ENCODE results near the genes JUP, KAT2A and STAT3.

- RRBS, result no CpG with 5 or more reads among the region's 17 CpGs
These were observed 9.6 kb downstream of the JUP start for GRCh38 chr17:41776687-41777507.

GRCh38 chr17:41786329-41787004 is at the start of gene JUP:
JUP (minus strand) TSS chr17:41786711.
- RRBS, result 1% methylated on average over 24 of the region's 67 CpGs

DNA sequence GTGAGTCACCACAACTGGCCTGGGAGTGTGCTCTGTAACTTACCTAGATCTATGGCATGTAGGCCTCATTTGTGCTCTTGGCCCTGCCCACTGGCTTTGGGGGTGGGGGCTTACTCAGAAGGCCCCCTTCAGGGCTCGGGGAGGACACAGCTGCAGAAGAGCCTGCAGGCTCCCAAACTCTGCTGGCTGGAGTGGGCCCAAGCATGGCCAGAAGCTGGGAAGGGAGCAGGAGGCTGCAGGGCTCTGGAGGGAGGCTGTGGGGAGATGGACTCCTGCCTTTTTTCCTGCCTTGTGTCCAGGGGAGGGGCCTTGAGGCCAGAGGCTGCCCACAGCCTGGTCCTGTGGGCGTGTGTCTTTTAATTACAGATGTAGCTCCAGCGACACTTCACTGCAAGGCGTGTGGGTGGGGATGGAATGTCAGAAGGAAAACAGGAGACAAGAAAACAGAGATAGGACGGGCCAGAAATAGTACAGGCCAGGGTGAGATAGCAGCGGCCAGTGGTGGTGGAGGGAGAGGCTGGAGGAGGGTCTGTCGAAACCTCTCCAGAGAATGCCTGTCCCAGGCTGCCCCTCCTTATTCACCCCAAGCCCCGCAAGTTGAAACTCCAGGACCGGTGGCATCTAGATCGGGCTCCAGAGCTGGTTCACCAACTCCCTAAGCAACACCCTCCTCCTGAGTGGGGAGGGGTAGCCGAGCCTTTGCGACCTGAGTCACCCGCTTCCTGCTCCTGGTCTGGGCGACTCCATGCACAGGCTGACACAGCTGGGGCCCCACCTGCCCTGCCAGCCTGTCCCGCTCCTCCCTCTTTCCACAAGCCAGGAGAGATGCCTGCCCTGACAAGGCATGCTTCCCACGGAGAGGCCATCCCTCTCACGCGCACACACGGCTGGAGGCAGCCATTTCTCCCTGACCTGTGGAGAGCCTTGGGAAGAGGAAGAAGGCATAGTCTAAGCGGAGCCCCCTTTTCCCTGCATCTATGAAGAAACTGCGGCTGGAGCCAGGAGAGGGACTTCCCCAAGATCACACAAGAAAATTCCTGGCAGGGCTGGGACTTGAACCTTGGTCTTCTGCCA is 6.4 kb upstream of the JUP start:
- RRBS, result no CpG with 5 or more reads among the region's 21 CpGs

DNA sequence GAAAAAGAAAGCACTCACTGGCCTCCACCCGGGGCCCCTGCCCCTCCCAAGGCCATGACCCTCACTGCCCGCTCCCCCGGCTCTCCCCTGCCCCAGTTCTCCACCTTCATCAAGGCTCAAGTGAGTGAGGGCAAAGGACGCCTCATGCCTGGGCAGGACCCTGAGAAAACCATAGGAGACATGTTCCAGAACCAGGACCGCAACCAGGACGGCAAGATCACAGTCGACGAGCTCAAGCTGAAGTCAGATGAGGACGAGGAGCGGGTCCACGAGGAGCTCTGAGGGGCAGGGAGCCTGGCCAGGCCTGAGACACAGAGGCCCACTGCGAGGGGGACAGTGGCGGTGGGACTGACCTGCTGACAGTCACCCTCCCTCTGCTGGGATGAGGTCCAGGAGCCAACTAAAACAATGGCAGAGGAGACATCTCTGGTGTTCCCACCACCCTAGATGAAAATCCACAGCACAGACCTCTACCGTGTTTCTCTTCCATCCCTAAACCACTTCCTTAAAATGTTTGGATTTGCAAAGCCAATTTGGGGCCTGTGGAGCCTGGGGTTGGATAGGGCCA is 9.4 kb downstream of the FKBP10 start:
- RRBS, result 83% methylated on average over 3 of the region's 14 CpGs

DNA sequence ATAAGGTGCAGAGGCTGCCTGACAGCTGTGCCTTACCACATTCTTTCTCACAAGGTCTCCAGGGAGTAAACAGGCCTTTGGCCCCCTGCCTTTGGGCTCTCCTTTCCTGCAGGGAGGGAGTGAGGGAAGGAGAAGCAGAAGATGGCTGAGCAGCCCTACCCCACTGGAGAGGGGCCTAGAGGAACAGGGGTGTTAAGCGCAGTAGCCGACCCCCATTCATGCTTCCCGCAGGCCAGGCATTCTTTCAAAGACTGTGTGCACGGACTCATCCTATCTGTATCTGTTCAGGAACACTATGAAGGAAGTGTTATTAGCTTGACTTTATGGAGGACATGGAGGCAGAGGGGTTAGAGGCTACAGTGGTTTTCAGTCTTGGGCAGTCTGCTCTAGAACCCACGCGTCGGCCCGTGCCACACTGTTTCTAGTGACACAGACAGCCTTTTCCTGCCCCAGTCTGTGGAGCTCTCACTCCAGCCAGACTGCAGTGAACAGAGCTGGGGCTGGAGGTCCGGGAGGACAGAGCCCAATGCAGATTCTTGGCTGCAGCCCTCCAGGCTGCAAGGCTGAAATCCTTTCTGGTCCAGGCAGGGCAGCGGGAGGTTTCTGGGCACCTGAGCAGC is 4.2 kb upstream of the CNP start:
- RRBS, result no CpG with 5 or more reads among the region's 10 CpGs

DNA sequence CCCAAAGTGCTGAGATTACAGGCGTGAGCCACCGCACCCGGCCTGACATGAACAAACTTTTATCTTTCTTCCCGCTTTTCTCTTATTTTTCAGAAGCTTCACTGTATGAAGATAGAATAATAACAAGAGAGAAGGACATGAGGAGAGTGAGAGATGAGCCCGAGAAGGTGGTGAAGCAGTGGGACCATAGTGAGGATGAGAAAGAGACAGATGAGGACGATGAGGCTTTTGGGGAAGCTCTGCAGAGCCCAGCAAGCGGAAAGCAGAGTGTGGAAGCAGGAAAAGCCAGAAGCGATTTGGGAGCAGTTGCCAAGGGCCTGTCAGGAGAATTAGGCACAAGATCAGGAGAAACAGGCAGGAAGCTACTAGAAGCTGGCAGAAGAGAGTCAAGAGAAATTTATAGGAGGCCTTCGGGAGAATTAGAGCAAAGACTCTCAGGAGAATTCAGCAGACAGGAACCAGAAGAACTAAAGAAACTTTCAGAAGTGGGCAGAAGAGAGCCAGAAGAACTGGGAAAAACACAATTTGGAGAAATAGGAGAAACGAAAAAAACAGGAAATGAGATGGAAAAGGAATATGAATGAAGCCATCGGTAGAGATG is 1.6 kb upstream of the CNP start:
- RRBS, result no CpG with 5 or more reads among the region's 11 CpGs

- RRBS, result no CpG with 5 or more reads among the region's 41 CpGs
These were observed 6.5 kb downstream of the CNP start for GRCh38 chr17:41972717-41973880.

DNA sequence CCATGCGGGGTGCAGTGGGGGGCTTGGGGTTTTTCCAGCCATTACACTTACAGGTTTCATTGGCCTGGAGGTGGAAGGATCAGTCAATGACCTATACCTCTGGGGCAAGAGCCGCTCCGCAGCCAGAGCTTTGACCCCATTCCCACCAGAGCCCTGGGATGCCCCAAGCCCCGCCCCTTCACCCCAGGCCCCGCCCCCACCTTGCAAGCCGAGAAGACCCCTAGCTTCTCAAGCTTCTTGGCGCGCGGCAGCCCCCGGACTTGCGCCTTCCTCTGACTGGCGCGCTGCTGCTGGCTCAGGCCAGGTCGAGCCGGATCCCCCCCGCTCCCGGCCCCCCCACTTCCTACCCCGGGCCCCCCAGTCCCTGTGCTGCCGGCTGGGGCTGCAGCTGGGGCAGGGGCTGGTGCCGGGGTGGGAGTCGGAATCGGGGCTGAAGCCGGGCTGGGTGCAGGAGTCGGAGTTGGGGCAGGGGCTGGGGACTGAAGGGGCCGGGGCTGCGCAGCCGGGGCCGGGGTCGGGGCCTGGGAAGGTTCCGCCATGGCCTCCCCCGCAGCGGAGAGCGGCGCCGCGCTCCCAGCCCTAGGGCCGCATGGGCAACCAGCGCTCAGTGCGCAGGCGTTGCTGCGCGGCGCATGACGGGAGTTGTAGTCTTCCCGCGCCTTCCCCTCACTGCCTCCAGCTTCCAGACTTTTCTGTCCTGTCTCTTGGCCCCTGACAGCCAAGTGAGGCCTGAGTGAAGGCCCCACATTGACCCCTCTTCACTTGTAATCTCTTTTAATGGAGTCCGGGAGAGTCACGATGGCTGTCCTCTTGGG is at the start of gene KAT2A:
TSS of gene KAT2A (minus strand) at position 602 of the 815 bp plus-strand sequence.
- RRBS, result 1% methylated on average over 9 of the region's 48 CpGs

- RRBS, result no CpG with 5 or more reads among the region's 6 CpGs
These were observed 9.7 kb downstream of the HSPB9 start for GRCh38 chr17:42132074-42132913.

GRCh38 chr17:42192230-42192784 is 2.0 kb downstream of the GHDC start:
- RRBS, result 95% methylated on average over 5 of the region's 18 CpGs

GRCh38 chr17:42193187-42193772 is 1.0 kb downstream of the GHDC start:
- RRBS, result no CpG with 5 or more reads among the region's 11 CpGs

DNA sequence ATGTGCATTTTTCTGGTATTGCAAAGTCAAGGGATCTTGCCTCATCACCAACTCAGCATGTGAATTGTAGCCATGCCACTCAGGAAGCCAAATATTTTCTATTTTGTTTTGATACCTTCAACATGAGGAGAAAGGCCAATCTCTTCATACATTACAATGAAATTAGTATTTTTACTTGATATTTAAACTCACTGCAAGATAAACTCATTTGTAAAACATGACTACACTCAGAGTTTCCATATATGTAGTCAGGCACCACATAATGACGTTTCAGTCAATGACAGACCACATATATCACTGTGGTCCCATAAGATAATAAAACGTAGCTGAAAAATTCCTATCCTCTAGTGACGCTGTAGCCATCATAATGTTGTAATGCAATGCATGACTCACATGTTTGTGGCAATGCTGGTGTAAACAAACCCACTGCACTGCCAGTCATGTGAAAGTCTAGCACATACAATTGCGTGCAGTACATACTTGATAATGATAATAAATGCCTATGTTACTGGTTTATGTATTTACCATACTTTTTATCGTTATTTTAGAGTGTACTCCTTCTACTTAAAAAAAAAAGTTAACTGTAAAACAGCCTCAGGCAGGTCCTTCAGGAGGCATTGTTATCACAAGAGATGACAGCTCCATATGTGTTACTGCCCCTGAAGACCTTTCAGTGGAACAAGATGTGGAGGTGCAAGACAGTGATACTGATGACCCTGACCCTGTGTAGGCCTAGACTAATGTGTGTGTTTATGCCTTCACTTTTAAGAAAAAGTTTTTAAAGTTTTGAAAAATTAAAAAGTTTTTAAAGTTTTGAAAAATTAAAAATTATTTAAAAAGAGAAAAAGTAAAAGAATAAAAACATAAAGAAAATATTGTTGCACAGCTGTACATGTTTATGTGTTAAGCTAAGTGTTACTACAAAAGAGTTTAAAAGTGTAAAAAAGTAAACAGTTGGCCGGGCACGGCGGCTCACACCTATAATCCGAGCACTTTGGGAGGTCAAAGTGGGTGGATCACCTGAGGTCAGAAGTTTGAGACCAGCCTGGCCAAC is 9.1 kb downstream of the STAT5B start:
- RRBS, result no CpG with 5 or more reads among the region's 9 CpGs

DNA sequence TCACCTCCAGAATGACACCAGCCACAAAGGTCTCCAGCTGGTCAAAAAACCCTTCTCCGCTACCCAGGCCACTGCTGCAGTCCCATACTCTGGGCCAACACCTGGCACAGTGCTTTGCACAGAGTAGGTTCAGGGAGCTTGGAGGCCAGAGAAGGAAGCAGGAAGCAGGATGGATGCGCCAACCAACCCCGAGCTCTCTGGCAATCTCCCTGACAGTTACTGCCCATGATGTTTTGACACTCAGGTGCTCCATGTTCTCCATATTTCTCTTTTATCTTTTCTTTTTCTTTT is 1.2 kb upstream of the STAT5B start:
- RRBS, result no CpG with 5 or more reads among the region's 3 CpGs

GRCh38 chr17:42310472-42310636 is 22.1 kb downstream of the STAT5A start:
- RRBS, result no CpG with 5 or more reads among the region's 8 CpGs

- RRBS, result no CpG with 5 or more reads among the region's 18 CpGs
These were observed 49.1 kb downstream of the STAT5A start for GRCh38 chr17:42337317-42337898.

- RRBS, result 1% methylated on average over 20 of the region's 69 CpGs
These were observed at the start of gene STAT3 for GRCh38 chr17:42388243-42389557. STAT3 (minus strand) TSS chr17:42388442.

- RRBS, result no CpG with 5 or more reads among the region's 5 CpGs
These were observed 6.6 kb downstream of the CAVIN1 start for GRCh38 chr17:42416444-42416947.

GRCh38 chr17:42490316-42490741 is 31.7 kb downstream of the ATP6V0A1 start:
- RRBS, result no CpG with 5 or more reads among the region's 1 CpG

DNA sequence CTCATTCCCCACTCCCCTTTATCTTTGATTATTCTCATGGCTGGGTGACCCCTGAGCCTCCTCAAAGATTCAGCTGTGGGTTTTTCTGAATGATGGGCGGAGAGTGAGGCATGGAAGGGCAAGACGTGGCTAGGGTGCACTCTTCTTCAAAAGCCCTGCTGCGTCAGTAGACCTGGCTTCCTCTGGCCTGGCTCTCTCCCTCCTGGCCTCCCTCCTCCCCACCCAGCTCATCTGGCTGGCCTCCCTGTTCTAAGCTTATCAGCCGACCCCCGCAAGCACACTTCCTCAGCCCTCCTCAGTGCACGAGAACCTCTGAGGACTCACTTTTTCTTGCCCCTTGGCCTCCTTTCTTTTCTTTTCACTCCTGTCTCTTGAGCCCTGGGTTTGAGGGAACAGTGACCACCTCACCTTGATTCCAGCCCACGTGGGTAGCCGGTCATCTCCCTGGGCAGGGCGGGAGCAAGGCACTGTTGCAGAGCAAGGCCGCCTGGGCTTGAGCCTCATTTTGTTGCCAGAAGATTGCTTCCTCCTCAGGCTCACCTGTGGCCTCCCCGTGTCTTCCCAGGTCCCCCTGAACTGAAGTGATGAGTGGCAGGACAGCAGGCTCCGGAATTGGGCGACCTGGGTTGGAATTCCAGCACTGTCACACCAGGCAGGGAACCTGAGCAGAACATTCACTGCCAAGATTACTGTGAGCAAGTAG is 19.7 kb upstream of the NAGLU start:
- RRBS, result no CpG with 5 or more reads among the region's 13 CpGs

DNA sequence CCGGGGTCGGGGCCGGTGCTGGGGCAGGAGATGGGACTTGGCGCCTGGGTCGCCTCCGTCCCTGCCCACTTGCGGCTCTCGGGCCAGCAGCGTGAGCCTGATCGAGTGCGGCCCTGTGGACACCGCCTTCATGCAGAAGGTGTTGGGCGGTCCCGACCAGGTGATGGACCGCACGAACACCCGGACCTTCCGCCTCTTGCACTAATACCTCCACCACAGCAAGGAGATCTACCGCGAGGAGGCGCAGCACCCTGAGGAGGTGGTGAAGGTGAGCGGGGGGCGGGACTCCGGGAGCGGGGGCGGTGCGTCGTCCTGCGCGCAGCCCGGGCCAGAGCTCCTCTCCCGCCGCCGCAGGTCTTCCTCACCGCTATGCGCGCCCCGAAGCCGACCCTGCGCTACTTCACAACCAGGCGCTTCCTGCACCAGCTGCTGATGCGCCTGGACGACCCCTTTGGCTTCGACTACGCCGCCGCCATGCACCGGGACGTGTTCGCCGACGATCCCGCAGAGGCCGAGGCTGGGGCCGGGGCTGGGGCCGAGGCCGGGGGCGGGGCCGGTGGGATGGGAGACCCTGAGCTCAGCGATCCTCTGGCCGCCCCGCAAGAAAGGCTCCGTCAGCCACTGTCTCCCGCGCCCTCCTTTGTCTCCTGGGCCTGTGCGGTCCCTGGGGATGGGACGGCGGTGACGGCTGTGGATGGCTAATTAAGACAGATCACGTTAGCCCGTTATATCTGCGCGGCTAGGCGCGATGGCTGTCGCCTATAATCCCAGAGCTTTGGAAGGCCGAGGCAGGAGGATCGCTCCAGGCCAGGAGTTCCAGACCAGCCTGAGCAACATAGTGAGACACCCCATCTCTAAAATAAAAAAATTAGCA is 4.4 kb upstream of the HSD17B1 start:
- RRBS, result 97% methylated on average over 19 of the region's 78 CpGs